Caco-2 (cell line): ENCODE measurements around the genes RYR2, CHRM3, GREM2, FH and MAP1LC3C.

- PRO-cap = no peak
- RRBS = 89% methylated on average over 38 of the region's 92 CpGs
These were observed at the start of gene RYR2 for GRCh38 chr1:237041587-237042517. Gene RYR2 (plus strand): TSS chr1:237042184.

- PRO-cap = no peak
- RRBS = no CpG with 5 or more reads among the region's 20 CpGs
These were observed 33.2 kb downstream of the RYR2 start for GRCh38 chr1:237075137-237075549.

DNA sequence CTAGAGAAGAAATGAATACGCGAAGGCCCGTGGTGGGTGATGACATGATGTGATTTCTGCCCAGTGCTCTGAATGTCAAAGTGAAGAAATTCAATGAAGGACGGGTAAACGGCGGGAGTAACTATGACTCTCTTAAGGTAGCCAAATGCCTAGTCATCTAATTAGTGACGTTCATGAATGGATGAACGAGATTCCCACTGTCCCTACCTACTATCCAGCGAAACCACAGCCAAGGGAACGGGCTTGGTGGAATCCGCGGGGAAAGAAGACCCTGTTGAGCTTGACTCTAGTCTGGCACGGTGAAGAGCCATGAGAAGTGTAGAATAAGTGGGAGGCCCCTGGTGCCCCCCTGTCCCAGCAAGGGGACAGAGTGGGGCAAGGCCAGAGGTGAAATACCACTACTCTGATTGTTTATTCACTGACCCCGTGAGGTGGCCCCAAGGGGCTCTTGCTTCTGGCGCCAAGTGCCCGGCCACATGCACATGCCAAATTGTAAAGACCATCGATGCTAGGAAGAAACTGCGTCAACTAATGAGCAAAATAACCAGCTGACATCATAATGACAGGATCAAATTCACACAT is 287.6 kb downstream of the ZP4 start:
- PRO-cap = no peak
- RRBS = no CpG with 5 or more reads among the region's 18 CpGs

GRCh38 chr1:237736816-237737248 is 153.9 kb downstream of the ZP4 start:
- PRO-cap = no peak
- RRBS = no CpG with 5 or more reads among the region's 1 CpG

GRCh38 chr1:237864431-237864867 is 26.3 kb downstream of the ZP4 start:
- PRO-cap = no peak
- RRBS = 29% methylated on average over 4 of the region's 20 CpGs

DNA sequence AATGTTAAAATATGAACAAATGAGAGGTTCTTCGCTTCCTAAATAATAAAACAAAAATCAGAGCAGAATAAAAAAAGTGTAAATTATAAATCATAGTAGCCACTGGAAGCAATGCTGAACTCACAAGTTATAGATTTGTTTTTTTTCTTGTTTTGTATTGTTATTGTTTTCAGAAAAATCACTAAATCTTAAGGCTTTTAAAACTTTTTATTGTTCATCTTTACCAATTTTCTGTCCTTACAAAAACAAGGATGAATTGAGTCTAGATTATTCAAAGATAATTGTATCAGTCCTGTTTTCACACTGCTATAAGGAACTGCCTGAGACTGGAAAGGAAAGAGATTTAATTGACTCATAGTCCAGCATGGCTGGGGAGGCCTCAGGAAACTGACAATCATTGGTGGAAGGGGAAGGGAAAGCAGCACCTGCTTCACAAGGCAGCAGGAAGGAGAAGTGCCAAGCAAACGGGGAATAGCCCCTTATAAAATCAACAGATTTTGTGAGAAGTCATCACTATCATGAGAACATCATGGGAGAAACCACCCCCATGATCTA is 455.5 kb upstream of the ZP4 start:
- PRO-cap = no peak
- RRBS = no CpG with 5 or more reads among the region's 2 CpGs

DNA sequence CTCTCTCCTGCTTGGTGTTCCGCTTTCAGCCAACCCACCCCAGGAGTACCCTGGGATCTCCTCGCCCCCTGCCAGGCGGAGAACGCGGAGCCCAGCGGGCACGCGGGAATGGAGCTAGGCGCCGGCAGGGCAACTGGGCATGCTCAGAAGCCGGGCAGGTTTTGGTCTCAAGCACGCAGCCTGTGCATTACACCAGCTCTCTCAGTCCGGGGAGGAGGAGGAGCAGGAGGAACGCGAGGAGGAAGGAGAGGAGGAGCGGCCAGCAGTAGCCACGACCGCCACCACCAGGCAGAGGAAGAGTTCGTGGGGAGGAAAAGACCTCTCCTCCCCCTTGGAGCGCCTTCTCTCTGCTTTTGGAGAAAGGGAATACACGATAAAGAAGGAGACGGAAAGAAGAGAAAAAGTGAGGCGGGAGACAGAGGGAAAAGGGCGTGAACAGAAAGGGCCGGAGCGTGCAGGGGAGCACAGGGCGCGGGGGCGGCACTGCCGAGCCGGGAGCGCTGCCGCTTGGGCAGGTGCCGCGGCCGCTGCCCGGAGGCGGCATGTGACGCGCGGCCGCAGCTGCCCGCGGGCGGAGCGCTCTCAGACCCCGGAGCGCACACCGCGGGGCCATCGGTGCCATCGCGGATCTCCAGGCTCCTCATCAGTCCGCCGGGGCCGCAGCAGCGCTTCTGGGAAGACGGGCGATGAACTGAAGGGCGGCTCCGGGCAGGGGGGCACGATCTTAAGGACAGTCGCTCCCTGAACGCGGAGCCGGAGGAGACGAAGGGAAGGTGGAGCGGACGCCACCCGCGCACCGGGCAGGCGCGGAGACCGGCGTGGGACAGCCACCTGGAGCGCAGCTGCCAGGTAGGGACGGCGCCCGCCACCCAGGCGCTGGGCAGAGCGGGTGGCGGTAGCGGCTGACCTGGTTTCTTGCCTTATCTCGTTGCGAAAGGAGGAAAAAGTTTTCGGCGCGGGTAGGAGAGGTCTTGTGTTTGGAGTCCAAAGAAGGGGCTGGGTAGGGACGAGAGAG is at the start of gene CHRM3:
Gene CHRM3 (plus strand): TSS at position 190 of the 1,015 bp plus-strand sequence.
- PRO-cap = bidirectional peak, plus-strand start at position 204 of the sequence, minus-strand start at position 135 of the sequence
- RRBS = 5% methylated on average over 51 of the region's 90 CpGs

DNA sequence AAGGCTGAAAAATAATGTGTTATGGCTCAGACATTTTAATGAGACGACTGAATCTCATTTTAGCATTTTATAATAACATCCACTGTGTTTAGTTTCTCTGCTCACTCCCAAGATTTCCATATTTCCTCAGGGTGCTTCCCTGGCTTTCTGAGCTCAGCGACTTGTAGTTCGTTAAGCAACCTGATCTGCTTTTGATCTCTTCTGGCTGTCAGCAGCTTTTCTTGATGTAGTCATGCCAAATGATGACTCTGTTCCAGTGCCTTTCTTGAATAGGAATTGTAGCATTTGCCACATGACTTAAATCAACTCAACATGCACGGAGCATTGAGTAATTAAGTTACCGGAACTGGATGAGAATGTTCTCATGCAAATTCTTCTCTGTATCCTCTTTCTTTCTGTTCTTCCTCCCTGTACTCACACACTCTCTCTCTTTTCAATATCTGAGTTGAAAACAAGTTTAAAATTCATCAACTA is 246.1 kb downstream of the FMN2 start:
- PRO-cap = no peak
- RRBS = no CpG with 5 or more reads among the region's 5 CpGs

- PRO-cap = no peak
- RRBS = no CpG with 5 or more reads among the region's 26 CpGs
These were observed 205.7 kb downstream of the GREM2 start for GRCh38 chr1:240406128-240406739.

- PRO-cap = no peak
- RRBS = 8% methylated on average over 6 of the region's 53 CpGs
These were observed at the start of gene GREM2 for GRCh38 chr1:240611204-240612449. Gene GREM2 (minus strand): TSS chr1:240612155.

DNA sequence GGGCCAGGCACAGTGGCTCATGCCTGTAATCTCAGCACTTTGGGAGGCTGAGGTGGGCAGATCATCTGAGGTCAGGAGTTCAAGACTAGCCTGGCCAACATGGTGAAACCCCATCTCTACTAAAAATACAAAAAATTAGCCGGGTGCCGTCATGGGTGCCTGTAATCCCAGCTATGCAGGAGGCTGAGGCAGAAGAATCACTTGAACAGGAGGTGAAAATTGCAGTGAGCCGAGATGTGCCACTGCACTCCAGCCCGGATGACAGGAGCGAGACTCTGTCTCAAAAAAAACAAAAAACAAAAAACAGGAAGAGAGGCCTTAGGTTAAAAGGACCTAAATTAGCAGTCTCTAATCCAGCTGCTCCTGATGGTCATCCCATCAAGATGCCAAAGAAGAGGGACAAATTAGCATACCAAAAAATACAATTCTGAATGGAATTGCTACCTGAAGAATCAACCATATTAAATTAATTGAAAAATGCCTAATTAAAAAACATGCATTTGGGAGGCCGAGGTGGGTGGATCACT is 62.8 kb upstream of the GREM2 start:
- PRO-cap = no peak
- RRBS = no CpG with 5 or more reads among the region's 6 CpGs

DNA sequence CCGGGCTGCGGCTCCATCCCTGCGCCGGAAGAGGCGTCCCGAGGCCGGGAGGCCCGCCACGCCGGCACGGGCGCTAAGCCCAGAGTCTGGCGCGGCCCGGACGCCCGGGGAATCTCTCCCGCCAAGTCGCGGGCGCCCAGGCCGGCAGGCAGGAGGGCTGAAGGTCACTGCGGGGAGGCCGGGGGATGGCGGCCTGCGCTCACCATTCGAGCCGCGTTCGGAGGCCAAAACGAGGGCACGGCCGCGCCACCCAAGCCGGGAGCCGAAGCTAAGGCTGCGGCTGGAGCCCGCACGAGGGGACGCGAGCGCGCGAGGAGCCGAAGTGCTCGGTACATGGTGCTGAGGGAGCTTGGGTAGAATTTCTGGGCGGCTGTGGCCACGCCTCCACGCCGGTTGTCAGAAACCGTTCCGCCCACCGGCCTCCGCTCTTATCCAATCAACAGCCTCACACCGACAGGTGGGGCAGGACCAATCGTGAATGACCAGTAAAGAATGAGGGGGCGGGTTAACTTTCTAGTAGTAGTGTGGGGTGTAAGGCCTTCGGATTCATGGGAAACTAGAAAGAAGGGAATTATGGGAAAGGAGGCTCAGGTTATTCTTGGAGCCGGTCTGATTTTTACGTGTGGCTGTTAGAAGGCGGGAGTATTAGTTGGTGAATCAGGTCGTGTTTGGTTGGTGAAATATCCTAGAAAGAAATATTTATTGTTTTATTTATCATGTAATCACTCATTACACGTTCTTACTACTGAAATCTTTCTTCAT is at the start of gene FH:
Gene FH (minus strand): TSS at position 368 of the 762 bp plus-strand sequence.
- PRO-cap = unidirectional peak, minus-strand start at position 86 of the sequence; bidirectional peak, plus-strand start at position 590 of the sequence, minus-strand start at position 324 of the sequence
- RRBS = 4% methylated on average over 23 of the region's 63 CpGs

- PRO-cap = no peak
- RRBS = no CpG with 5 or more reads among the region's 8 CpGs
These were observed 24.5 kb downstream of the CHML start for GRCh38 chr1:241615506-241616196.

DNA sequence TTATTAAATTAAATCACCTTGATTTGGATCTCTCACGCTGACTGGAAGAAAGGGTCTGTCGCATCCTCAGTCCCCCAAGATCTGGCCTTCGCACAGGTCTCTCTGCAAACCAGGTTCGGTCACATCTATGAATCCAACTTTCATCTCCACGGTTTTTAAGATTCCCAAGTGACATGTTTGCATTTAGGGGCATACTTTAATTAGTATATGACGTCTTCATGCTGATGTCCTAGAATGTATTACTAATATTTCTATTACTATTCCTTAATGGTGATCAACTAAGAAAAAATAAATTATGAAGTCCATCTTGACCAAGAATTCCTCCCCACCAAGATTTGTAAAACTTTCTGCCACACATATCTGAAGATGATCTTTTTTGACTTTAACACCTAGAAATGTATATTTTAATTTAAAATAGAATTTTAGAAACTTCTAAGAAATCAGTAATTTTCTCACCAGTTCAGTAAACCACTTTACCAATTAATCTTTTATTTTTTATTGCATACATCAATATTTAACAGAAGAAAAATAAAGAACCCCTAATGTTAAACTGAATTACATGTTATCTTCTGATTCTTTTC is 11.7 kb downstream of the CHML start:
- PRO-cap = no peak
- RRBS = no CpG with 5 or more reads among the region's 6 CpGs

GRCh38 chr1:241629643-241630843 is 10.1 kb downstream of the CHML start:
- PRO-cap = no peak
- RRBS = no CpG with 5 or more reads among the region's 1 CpG

DNA sequence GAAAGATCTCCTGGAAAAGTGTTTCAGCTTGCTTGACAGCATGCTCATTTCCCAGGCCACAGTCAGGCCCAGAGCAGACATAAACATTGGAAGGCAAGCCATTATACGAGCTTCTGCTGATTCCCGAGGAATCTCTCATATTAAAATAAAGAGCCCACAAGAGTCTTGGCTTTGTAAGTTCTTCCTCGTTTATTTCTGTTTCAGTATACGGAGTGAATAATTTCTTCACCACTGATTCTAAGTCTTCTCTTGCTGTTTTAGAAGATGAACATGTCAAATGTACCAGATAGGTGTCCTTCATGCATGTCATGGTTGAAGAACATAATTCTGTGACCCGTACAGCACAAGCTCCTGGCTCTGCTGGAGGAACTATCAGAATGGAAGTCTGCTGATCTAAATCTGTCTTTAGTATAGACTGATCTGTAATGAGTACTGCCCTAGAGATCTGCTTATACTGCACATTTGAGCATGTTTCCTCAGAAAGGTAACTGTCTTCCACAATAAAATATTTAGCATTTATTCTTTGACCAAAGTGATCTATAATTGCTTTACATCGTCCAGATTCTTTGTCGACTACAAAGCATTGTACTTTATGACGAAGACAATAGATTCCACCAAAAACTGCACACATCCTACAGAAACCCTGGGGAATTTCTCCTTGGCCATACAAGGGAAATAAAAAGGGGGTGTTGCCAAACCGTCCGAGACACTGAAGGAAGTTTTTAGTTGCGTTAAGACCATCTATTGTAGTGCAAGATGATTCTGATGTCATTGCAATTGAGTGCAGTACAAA is 6.0 kb downstream of the CHML start:
- PRO-cap = no peak
- RRBS = no CpG with 5 or more reads among the region's 11 CpGs

- PRO-cap = no peak
- RRBS = no CpG with 5 or more reads among the region's 12 CpGs
These were observed 97.0 kb downstream of the WDR64 start for GRCh38 chr1:241748958-241749601.

- PRO-cap = no peak
- RRBS = no CpG with 5 or more reads among the region's 24 CpGs
These were observed 530 bp downstream of the MAP1LC3C start for GRCh38 chr1:241998215-241998920.

- PRO-cap = no peak
- RRBS = no CpG with 5 or more reads among the region's 9 CpGs
These were observed at the start of gene MAP1LC3C for GRCh38 chr1:241998921-241999578. Gene MAP1LC3C (minus strand): TSS chr1:241999098.

GRCh38 chr1:242302767-242303261 is 221.7 kb downstream of the PLD5 start:
- PRO-cap = no peak
- RRBS = no CpG with 5 or more reads among the region's 5 CpGs